GM12892 (cell line): Measurements from ENCODE around the gene TXNDC5.

DNA sequence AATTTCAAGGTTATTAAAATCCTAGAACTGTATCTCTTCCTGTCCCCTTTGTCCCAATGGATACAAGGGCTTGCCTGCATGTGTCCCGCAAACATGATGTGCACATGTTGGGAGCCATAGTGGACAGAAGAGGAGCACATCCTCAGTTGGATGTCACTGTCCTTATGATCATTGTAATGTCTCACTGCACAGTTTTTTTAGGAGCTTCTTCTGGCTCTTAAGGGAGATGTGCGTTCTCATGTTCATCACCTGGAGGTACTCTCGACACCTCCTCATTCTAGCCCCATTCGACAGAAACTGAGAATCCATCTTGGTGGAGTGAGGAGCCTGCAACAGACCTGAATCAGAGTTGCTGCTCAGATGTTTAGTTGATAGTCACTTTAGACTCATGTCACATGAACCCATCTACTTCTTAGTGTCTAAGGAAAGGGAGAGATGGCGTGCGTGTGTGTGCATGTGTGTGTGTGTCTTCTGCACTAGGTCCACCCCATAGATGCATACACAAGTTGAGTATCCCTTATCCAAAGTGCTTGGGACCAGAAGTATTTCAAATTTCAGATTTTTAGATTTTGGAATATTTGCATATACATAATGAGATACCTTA is 2.3 kb upstream of the BMP6 start:
- RRBS = no CpG with 5 or more reads among the region's 6 CpGs

- RRBS = no CpG with 5 or more reads among the region's 9 CpGs
These were observed 18.9 kb downstream of the TXNDC5 start for GRCh38 chr6:7891552-7892135.

DNA sequence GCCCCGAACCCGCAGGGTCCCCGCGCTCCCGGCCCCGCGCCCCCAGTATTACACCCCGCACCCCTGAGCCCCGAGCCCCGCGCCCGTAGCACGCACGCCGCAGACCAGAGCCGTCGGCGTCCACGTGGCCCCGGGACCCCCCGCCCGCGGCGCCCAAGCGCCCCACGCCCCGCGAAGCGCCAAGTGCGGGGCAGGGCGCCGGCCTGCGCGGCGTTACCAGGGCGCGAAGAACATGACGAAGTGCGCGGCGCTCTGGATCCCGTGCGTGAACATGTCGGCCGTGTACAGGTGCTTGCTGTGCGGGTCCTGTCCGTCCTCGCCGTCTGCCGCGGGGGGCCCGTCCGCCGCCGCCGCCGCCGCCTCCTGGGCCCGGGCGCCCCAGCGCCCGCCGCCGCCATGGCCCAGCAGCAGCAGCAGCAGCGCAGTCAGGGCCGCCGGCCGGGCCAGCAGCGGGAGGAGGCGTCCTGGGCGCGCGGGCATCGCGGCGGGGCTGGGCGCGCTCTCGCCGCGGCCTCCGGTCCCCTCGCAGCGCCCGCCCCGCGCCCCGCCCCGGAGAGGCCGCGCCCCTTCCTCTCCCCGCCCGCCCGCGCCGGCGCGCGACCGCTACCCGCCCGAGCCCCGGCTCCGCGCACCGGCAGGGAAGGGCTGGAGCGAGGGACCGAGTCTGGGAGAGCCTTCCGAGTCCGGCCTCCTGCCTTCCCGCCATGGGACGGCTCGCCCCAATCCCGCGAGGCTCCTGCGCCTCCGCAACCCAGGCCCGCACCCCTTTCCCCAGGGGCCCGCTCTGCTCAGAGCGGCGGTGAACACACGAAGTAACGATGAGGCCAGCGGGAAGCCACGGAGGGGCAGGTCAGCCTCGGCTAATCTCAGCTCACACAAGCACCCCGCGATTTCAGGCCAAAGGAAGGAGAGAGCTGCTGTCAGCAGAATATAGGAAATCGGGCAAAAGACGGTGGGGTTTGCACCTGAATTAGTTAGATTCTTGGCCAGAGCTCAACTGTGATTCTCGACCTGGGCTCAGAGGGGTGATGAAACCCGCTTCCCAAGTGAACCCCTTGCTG is at the start of gene TXNDC5:
TXNDC5 (minus strand) TSS at position 492 of the 1,061 bp plus-strand sequence.
- RRBS = 1% methylated on average over 55 of the region's 132 CpGs

- RRBS = no CpG with 5 or more reads among the region's 5 CpGs
These were observed 2.0 kb downstream of the EEF1E1 start for GRCh38 chr6:8100253-8100790.

- RRBS = no CpG with 5 or more reads among the region's 2 CpGs
These were observed 10.2 kb upstream of the EEF1E1 start for GRCh38 chr6:8112651-8112850.

GRCh38 chr6:8652353-8653154 is 217.2 kb upstream of the SLC35B3 start:
- RRBS = no CpG with 5 or more reads among the region's 10 CpGs

DNA sequence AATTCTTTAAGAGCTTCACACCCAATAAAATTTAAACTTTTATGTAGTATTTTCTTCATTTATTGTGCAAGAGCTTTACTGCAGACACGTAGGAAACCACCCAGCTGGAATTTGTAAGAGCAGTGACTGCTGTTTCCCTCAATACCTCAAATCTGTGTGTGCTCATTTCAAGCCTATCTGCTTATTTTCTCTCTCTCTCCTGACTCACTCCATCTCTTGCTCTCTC is 273.2 kb downstream of the TFAP2A start:
- RRBS = no CpG with 5 or more reads among the region's 1 CpG

GRCh38 chr6:10147002-10147643 is 267.8 kb downstream of the TFAP2A start:
- RRBS = no CpG with 5 or more reads among the region's 7 CpGs

DNA sequence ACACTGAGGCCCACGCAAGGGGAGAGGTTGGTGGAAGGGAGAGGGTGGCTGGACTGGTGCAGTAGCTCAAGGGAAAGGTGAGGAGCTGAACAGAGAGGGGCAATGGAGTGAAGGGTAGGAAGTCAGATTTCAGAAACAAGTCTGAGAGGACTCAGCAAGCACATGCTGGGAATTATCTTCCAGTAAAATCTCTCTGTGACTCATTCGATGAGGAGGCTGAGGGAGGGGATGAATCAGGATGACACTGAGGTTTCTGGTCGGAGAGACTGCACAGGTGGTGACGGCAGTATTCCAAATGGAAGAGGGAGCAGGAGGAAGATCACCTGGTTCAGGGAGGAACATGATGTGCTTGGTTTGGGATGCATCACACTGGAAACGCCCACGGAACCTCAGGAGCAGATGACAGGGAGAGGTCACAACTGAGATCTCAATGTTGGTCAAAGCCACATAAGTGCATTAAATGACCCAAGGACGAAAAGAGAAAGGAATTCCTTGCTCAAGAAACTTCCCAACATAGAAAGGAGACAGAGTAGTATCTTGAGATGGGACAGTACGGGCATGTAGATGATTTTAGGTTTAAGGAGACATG is 67.1 kb downstream of the TFAP2A start:
- RRBS = no CpG with 5 or more reads among the region's 8 CpGs

DNA sequence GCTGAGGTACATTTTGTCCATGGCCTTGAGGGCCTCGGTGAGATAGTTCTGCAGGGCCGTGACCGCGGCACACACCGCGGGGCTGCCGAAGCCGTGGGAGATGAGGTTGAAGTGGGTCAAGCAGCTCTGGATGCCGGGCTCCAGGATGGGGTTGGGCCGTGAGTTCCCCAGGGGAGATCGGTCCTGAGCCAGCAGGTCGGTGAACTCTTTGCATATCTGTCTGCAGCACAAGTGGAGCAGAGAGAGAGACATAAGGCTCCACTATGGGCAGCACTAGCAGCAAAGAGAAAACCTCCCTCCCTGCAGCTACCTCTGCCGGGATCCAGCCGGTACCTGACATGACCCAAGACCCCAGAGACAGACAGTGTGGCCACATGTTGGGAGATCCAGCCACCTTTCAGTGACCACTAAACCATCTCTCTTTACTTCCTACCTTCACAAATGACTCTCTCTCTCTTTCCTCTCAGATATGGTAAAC is 16.3 kb downstream of the TFAP2A start:
- RRBS = no CpG with 5 or more reads among the region's 14 CpGs

DNA sequence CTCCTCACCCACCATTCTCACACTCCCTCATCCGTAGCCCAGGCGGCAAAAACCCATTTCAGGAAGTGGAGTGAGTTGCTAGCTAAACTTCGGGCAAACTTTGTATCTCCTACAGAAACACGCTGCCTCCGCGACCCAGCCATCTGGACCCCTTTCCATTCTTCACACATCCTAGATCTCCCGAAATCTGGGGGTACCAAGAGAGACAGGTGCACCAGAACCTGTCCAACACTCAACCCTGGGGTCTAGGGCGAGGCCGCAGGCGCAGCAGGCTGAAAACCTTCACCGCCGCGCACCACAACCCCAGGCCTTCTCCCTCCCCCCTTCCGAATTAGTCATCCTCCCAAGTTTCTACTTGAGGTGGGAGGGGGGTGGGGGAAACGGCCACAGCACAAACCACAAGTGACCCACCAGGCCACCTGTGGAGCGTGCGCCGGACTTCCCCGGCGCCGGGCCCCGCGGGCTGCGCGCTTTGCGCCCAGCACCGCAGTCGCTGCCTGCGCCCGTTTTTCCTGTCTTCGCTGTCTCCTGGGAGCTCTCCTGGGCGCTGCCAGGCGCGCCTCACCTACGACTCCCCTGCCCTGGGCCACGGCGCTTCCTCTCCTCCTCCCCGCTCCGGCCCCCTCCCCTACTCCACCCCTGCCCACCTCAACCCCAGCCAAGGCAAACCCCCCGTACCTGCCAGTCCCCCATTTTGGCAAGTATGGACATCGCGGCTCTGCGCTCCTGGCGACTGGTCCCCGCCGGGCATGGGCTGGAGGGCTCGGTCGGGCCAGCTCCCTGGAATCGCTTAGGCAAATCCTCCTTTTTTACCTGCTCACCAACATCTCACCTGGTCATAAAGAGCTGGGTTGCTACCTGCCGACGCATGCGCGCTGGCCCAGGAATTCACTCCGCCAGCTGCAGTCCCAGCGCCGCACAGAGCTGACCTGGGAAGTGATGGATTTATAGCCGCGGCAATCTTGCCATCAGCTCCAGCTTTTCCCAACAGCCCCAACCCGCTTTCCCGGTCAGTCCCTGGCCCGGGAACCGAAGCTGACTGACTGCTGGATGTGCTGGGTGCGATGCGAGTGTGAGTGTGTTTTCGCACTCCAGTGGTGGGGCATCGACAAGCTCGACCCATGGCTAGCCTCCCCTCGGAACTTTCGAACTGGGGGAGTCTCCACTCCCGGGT is 4.3 kb upstream of the TFAP2A start:
- RRBS = no CpG with 5 or more reads among the region's 70 CpGs

DNA sequence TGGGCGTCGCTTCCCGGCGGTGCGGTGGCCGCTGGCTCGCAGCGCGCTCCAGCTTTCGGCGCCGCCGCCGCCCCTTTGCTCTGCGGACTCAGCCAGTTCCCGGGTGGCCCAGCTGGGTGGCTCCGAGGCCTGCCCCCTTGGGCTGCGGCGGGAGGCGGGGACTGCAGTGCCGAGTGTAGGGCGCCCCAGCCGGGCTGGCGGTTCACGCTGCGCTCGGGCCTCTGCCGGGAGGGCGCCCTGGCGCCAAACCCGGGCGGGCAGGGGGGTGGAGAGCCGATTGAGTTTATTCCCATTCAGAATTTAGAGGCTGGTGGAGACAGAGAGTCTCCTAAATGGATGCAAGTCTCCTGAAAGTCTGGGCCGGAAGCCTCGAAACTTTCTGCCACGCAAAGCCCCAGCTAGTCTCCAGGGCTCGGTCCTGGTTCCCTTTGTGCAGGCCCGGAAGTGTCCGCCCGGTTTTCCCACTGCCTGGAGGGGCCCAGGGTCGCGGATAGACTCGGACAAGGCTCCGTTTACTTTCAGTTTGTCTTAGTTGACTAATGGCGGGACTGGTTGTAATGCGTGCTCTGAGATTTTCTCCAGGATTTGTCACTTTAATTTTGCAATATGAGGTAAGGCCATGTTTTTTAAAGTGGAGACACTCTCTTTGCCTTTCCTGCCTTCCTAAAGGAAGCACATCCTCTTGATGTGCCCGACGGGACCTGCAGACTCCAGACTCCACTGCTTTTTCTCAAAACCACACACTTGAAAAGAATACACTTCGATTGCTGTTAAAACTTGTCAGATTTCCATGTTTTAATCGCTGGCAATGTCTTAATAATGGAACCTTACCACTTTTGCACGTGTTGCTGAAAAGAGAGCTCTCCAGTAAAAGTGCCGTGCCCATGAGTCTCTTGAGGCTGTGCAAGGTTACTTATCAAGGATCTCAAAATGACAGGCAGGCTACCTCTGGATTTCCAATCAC is 11.6 kb upstream of the TFAP2A start:
- RRBS = 9% methylated on average over 9 of the region's 52 CpGs

DNA sequence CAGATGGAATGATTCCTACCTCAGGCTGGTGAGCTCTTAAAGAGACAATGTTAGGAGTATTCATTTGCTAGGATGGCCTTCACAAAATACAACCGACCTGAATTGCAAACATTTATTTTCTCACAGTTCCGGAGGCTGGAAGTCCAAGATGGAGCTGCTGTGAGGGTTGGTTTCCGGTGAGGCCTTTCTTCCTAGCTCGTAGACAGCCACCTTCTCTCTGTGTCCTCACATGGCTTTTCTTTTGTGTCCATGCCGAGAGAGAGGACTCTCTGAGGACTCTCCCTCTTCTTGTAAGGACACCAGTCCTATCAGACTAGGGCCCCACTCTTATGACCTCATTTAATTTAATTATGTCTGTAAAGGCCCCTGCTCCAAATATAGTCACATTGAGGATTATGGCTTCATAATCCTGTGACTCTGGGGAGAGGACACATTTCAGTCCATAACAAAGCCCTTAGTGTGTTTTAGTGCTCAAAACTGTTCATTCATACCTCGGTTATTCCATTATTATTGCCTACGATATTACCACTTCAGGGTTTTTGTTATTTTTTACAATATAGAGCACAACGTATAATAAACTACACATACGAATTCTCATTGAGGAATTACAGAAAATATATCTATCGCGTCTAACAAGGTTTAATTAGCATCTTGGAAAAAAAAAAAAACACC is 19.8 kb upstream of the TFAP2A start:
- RRBS = no CpG with 5 or more reads among the region's 11 CpGs

- RRBS = no CpG with 5 or more reads among the region's 23 CpGs
These were observed 8.1 kb downstream of the GCNT2 start for GRCh38 chr6:10528960-10529995.

GRCh38 chr6:10566987-10567830 is 46.1 kb downstream of the GCNT2 start:
- RRBS = no CpG with 5 or more reads among the region's 3 CpGs

- RRBS = 2% methylated on average over 40 of the region's 80 CpGs
These were observed 773 bp downstream of the ELOVL2 start for GRCh38 chr6:11042946-11044117.

- RRBS = no CpG with 5 or more reads among the region's 11 CpGs
These were observed 1.3 kb upstream of the NEDD9 start for GRCh38 chr6:11233632-11234327.

- RRBS = no CpG with 5 or more reads among the region's 8 CpGs
These were observed 40.4 kb upstream of the NEDD9 start for GRCh38 chr6:11272699-11273454.

- RRBS = no CpG with 5 or more reads among the region's 5 CpGs
These were observed 43.1 kb upstream of the NEDD9 start for GRCh38 chr6:11275482-11275997.

DNA sequence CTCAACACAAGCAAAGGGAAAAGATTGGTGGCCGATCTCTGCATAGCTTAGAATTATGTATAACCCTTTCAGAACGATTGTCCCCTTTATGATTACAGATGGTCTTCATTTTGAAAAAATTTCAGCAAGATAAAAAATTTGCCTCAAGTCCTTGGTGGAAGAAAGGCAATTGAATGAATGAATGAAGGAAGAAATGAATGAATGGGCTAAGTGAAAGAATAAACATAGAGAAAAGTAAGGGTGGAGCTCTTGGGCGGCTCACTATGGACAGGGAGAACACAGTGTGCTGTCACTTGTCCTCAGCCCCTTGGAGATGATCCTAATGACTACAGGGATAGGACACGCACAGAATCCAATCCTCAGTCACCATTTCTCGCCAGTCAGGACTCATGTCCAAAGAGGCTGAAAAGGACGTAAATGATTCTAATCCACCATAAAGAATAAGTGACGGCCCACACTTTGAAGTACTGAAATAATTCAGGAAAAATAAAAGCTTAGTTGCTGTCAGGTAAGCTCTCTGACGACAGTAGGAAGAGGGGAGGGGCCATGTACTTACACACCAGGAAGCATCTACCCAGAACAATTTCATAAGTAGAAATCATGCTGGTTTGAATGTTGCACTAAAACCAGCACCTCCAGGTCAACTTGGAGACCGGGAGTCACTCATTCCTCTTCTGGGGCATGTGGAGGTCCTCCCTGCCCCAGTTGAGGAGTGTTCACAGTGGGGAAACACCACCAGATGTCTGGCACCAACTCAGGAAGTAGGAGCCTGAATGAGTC is 149.0 kb upstream of the NEDD9 start:
- RRBS = no CpG with 5 or more reads among the region's 9 CpGs